Vein endothelial cell (primary cell): Measurements from ENCODE around the gene MOXD1.

DNA sequence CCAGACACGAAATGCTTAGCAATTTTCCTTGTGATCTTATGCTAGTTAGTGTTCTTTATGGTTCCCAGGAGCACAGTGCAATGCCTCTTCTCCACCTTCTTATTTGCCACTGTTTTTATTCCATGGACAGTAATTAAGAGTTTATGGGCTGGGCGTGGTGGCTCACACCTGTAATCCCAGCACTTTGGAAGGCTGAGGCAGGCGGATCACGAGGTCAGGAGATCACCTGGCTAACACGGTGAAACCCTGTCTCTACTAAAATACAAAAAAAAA, 55.6 kb downstream of the ENPP1 start:
- CAGE, long polyA plus RNA, result no peak

DNA sequence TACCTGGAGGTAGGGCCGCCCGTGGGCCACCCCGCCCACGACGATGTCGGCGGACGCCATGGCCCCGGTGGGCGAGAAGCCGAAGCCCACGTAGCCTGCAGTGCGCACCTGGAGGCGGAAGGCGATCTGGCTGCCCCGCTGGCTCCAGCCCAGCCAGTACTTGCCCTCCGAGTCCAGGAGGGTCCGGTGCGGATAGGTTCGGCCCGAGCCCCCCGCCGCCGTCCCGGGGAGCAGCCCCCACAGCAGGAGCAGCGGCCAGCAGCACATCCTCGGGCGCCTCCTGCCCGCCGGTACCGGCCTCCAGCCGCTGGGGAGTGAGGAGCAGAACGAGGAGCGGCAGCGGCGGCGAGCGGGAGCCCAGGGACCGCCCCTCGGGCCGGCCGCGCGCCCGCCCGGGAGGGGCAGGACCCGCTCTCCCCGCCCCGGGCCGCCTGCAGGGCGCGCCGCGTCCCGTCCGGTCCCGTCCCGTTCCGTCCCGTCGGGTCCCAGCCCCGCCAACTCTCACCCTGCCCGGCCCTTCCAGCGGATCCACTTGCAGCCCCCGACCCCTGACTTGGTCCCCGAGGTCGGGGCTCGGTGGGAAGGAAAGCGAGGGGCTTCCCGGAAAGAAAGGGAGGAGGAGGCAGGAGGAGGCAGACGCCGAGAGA, at the start of gene MOXD1:
MOXD1 (minus strand) TSS at position 316 of the 647 bp plus-strand sequence.
- CAGE, long polyA plus RNA, result no peak

DNA sequence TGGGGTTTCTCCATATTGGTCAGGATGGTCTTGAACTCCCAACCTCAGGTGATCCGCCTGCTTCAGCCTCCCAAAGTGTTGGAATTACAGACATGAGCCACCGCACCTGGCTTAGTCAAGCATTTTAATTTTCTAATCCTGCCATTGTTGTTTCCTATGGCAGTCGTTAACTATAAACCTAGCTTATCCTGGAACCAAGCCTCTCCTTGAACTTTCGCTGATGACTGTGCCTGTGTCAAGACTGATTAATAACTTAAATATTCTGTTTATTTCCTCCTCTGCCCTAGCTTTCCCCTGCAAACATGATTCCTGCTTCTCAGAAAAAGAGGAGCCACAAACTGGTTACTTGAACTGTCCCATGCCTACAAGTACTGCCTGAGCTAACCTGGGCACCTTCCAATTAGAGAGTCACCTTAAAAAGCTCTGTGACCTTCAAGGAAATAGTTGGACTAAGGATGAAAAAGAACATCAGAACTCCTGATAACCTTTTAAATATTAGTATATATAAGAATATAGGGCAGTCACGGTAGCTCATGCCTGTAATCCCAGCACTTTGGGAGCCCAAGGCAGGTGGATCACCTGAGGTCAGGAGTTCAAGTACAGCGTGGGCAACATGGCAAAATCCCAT, 1.4 kb downstream of the VNN1 start:
- CAGE, long polyA plus RNA, result no peak

DNA sequence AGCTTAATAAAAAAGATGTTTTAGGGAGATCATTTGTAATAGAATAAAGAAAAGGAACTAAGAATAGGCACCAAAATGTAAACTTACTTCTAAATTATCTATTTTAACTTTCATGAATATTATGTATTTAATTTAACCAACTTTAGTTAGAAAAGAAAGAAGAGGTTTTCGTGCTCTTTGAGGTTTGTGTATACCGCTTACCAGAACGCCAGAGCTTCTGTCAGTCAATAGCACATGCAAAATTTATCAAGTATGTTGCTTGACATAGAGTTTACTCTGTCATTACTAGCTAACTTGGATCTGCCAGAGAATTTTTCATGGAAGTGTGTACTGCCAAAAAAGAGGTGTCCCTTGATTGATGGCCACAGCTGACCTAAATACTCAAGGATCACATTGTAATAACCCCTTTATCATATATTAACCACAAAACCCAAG, 194.2 kb upstream of the EYA4 start:
- CAGE, long polyA plus RNA, result no peak

DNA sequence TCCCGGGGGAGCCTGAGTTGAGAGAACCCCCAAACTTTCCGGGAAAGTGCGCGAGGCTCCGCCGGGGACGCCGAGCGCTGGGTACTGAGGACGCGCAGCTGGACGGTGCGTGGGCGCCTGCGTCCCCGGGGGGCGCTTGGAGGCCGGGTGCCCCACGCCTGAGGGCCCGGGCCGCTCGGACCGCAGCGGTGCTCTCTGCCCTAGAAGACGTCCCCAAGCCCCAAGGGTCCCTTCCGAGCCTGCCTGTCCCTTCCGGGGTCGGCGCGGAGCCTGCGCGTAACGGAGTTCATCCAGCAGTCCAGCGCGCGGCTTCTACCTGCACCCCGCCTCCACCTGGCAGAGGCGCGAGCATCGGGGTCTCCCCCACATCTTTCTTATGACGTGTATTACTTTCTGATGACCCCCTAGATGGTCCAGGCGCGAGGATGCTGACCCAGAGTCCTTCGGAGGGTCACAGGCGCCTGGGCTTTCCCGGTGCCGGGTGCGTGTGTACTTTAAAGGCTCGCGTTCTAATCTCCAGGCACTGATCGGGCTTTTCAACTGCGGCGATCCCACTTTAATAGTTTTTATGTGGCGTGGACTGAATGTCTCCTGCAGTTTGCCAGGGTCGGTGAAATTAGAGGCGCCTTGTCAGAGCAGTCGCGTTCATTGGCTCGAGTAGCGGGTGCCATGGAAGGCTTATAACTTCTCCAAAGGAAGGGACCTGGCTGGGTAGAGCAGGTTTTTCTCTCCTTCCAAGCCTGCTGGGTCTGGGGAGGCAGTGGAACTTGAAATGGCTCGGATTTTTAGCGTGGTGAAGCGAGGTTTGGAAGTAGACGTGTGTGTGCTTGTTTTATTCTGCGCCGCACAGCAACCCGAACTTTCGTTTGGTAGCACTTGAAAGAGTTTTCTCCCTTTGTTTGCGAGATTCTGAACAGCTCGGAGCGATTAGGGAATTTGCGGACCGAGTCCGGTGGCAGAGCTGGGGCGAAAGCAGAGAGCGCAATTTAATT, 925 bp downstream of the EYA4 start:
- CAGE, long polyA plus RNA, result no peak

GRCh38 chr6:133243290-133243763, 2.2 kb downstream of the EYA4 start:
- CAGE, long polyA plus RNA, result no peak

- CAGE, long polyA plus RNA, result no peak
Observed at GRCh38 chr6:133431977-133432540, 190.9 kb downstream of the EYA4 start.

GRCh38 chr6:133755739-133756426, 133.0 kb upstream of the TCF21 start:
- CAGE, long polyA plus RNA, result no peak

DNA sequence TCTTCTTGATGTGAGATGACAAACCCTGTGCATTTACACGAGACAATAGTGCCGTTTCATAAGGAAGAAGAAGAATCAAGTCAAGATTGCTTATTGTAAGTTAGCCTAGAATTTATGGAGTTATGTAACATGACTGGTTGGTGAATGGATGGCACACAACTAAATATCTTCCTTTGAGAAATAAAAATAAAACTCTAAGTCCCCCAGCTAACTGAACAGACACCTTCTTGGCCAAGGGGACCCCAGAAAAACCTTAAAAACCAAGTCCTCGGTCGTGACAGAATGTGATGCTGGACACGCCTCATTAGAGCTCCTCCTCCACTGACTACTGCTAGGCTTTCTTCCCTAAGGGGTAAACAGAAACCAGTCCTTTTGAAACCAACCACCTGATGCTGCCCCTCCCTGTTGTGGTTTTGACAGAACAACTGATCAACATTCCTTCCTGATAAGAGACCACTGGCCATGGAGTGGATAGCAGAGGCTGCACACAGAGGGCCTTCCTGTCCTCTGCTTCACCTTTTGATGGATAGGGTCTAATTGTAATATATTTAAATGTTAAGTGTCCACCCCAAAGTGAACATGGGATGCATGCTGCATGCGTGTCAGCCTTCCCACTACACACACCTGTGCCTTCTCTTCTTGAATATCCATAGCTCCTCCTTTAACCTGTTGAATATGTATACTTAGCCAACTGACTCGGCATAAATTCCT, 27.7 kb upstream of the SLC2A12 start:
- CAGE, long polyA plus RNA, result no peak

DNA sequence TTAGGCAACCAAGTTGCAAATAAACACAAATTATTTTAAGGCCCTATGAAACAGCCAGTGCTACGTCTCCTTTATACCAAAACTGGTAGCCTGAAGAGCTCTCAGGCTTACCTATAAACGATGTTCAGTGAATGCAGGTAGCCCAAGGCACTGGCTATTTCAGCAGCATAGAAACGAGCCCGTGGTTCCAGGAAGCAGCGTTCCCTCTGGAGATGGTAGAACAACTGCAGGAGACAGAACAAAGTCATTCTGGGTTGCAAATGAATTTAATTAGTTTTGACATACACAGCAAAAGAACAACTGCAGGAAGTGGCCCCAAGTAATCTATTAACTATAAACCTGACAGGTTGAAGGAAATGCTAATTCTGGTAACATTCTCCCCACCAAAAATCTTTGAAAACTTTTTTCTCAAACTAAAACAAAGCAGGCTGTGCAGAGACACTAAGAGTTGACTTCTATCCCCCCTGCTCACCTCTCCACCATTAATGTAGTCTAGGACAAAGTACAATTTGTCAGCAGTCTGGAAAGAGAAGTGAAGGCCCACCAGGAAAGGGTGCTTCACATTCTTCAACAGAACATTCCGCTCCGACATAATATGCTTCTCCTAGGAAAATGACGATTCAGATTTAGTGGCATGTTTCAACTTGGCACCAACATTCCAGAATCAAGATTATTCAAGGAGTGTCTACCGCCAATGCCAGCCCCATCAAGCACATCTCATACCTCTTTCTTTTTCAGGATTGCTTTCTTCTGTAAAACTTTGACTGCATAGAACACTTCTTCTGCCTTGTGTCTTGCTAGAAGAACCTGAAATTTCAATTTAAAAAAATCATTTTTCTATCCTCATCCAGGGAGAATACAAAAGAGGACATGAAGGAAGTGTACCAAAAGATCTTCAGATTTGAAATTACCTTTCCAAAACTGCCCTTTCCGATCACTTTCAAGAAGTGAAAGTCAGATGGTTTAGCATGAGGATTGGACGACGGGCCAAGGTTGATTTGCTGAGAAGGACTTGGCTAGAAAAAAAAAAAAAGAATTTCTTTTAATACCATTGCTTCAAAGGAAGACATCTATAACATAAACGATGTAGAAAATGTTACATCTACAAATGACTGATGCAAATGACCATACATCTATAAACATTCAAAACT, 120.5 kb upstream of the SLC2A12 start:
- CAGE, long polyA plus RNA, result no peak

DNA sequence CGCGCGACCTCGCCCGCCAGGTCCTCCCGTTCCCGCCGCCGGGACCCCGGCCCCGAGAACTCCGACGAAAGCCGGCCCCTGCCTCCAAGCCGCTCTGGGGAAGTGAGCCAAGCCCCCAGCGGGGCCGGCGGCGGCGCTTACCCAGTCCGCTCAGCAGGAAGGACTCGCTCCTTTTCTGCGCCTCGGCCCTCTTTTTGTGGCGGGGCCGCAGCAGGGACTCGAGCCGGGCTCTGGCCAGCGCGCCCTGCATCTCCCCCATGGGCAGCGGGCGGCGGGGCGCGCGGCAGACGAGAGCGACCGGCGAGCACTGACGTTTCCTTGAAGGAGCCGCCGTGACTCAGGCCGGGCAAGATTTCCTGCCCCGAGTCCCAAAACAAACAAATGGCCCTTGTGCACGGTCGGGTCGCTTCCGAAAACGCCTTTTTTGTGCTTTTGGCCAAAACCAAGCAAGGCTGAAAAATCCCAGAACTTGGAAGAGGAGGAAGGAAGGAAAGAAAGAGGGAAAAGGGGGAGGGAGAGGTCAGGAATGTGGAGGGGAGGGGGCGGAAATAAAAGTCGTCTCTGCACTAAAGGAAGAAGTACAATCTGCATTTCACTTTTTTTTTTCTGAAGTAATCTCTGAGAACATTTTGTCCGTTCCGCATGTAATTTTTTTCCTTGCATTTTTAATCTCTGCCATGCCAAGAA, 123.1 kb upstream of the SLC2A12 start:
- CAGE, long polyA plus RNA, result no peak

DNA sequence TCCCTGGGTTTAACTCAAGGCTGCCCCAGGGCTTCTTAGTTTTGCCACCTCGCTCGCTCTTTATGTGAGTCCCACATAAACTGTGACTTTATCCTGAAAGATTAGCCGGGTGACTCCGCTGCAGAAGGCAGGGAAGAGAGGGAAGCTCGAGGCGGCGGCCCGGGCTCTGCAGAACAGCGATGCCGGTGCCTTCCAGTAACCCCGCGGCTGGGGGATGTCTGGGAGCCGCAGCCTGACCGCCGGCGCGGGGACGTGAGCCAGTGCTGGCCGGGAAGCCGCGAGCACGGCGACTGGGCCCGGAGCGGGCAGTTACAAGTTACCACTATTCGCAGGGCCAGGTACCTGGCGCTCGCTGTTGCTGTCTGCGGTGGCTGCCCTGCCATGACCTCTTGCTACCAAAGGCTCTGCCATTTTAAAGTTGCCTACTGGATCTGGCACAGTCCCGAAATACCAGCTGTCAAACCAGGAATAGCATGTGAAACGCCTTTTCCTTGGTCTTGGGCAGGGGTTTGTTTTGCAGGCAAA, 123.9 kb upstream of the SLC2A12 start:
- CAGE, long polyA plus RNA, result no peak

DNA sequence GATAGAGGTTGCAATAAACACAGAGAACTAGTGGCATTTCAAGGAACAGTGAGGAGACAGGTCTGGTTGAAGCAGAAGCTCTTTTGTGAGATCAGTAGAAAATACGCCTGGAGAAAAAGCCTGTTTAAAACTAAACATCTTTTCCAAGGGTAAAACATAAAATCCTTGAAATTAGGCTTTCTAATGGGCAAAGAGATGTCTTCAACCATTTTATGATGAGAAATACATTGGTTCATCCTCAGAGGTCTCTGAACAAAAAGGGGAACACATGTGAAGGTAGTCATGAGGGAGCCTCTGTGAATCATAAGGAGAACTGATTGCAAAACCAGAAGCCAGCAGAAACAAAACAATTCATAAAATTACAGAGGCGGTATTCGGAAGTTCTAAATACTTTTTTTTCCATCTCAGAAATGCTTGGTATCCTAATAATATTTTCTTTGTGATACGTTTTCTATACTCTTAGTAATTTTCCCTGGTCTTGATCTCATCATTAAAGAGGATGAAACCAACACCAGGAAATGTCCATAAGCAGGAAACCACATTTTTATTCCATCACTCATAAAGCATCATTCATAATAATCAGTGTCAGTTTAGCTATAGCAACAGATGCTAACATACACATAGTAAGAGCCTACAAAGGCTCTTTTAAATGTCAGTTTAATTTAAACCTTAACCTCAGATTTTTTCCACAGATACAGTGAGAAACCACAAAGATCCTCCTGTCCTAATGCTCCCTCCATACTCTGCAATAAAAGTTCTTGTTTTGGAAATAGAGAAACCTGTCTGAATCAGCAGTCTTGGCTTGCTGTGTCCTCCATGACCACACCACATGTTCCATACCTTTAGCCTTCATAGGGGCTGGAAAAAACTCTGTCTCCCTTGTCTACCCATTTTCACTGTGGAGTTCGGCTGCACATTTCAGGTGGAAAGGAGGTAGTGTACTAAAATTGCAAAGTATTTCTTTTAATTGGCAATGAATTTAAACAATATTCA, 29.3 kb downstream of the SGK1 start:
- CAGE, long polyA plus RNA, result no peak

DNA sequence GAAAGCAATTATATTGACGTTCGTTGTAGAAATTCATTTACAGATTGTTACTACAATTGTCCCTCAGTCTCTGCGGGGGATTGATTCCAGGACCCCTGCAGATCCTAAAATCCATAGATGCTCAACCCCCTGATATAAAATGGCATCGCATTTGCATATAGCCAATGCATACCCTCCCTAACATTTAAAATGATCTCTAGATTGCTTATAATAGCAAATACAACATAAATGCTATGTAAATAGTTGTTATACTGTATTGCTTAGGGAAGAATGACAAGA, 10.6 kb downstream of the SGK1 start:
- CAGE, long polyA plus RNA, result no peak

DNA sequence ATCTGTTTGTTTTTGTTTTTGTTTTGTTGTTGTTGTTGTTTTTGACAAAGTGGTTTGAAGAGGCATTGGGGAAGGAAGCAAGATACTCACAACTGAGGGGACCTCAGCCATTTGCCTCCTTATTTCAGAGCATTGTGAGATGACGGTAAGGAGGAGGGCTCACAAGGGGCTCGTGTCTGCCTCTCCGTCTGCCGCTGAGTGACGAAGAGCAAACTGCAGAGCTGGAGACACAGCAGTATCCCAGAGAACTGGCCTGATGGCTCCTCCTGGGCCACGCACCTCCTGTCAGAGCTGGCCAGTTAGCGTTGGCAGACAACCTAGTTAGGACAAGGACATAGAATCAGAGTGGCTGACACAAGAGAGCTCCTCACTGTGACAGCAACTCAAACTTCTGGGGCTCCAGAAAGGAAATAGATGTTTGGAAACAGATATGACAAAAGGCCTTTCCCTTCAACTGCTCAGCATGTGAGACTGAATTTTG, 212.9 kb upstream of the SGK1 start:
- CAGE, long polyA plus RNA, result no peak

DNA sequence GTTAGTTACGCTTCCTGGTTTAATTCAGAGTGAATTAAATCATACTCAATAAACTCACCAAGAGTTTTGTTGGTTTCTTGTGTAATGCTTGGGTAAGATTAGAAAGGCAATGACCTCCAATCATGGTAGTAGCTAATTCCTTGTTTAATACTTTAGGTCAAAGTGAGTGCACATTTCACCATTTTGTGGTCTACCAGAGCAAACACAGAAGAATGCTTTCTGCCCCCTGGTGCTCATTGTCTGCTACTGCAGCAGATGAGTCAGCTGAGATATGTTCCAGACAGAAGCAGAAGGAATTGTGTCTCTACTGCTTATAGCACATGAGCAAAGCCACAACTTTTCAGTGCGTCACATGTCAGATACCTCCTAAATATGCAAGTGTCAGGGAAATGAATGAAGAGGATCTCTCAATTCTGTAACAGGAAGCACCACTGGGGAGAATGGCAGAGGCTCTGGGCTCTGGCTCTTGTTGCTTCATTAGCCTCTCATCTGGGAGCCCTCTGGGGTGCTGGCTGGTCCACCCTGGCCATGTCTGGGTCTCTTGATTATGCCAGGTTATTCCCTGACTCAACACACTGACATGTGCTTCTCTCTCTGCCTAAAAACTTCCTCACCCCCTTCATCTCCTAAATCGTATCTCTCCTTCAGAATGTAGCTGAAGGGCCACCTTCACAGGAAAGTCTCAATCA, 308.9 kb downstream of the ALDH8A1 start:
- CAGE, long polyA plus RNA, result no peak

DNA sequence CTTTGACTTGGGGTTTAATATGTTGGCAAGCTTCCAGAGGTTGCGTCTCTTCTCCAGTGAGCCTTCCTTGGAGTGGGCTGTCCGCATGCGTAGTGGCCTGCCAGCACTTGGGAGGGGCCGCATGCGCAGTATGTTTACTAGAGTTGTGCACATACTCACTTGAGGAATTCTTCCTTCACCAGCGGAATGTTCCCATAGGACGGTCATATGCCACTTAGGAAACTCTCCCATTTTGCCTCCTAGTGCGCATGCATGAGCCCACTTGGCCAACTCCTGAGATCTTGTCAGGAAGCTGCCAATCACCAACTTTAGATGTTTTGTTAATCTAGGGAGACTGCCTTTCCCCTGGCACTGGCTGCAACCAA, 235.1 kb downstream of the ALDH8A1 start:
- CAGE, long polyA plus RNA, result no peak

GRCh38 chr6:135122440-135122876, 58.6 kb upstream of the MYB start:
- CAGE, long polyA plus RNA, result no peak

GRCh38 chr6:135879924-135880291, 28.4 kb downstream of the PDE7B start:
- CAGE, long polyA plus RNA, result no peak

DNA sequence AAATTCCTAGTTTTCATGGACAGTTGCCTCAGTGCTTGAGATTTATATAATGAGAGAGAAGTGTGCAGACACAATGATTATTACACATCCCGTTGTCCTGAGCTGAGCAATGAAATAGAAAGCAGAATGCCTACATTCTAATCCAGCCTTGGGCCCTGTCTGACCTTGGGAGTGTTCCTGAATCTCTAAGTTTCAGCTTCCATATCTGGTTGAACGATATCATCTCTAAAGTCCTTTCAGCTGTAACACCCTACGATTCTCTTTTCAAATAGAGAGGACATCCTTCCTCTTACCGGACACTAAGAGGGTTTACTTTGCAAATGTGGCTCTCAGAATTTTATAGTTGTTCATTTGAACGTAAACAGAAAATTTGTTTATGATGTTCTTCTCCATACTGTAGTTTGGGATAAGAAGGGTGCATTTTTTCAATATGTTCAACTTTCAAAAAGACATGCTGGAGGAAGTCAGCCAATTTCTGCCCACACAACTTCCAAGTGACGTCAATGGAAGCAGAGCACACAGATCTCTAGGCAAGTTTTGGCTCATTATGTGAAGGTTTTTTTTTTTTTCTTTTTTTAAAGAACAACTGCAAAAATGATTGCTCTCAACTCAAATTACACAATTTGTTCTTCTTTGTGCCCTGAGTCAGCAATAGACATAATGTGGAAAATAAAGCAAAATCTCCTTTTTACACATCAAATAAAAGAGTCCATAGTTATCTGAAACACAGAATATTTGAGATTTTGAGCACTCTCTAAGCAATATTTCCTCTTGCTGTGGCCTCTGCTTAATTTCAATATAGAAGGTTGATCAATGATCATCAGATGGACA, 50.5 kb downstream of the PDE7B start:
- CAGE, long polyA plus RNA, result no peak